SK-N-SH (cell line): ENCODE data around the genes HYAL2, ZMYND10, TMEM115, DUSP7 and POC1A.

DNA sequence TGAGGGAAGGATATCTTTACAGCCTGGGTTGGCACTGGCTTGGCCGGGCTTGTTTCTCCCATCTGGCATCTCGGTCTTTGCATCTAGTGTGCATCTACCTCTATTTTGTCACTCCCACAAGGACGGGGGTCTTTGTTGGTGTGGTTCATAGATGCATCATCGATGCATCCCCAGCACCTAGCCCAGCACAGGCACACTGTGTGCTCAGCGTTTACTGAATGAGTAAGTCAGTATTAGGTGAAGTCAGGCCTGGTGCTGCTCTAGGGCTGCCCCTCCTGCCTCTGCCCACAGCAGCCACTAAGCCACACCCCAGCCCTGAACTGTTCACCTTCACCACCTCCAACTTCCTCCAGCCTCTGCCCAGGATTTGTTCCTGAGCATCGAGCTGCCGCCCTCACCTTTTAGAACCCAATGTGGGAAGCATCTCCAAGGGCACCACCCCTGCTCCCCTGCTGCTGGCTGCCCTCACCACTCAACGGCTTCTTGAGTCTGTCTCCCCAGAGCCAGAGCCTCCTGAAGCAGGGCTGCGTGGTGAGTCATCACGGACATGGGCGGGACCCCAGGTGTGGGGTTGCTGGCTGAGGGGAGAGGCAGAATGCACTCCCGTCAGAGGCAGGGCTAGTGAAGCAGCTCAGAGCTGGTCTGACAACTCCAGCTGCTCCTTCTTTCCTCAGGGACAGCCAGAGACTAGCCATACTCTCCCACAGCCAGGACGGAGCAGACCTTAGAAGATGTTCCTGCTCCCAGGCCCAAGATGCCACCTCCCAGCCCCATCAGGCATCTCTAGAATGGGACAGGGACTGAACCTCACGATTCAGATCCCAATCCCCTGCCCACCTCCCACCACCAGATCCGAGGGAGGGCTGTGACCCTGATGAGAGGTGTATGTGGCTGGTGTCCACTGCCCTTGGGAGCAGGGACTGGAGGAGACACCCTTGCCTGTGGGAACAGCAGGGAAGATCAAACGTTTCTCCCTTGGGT, 5.8 kb downstream of the HYAL2 start:
- RRBS = 100% methylated on average over 1 of the region's 16 CpGs
CAGE:
- cytosol, long polyA plus RNA = no peak
- long polyA plus RNA = no peak
- nucleus, long polyA plus RNA = no peak

DNA sequence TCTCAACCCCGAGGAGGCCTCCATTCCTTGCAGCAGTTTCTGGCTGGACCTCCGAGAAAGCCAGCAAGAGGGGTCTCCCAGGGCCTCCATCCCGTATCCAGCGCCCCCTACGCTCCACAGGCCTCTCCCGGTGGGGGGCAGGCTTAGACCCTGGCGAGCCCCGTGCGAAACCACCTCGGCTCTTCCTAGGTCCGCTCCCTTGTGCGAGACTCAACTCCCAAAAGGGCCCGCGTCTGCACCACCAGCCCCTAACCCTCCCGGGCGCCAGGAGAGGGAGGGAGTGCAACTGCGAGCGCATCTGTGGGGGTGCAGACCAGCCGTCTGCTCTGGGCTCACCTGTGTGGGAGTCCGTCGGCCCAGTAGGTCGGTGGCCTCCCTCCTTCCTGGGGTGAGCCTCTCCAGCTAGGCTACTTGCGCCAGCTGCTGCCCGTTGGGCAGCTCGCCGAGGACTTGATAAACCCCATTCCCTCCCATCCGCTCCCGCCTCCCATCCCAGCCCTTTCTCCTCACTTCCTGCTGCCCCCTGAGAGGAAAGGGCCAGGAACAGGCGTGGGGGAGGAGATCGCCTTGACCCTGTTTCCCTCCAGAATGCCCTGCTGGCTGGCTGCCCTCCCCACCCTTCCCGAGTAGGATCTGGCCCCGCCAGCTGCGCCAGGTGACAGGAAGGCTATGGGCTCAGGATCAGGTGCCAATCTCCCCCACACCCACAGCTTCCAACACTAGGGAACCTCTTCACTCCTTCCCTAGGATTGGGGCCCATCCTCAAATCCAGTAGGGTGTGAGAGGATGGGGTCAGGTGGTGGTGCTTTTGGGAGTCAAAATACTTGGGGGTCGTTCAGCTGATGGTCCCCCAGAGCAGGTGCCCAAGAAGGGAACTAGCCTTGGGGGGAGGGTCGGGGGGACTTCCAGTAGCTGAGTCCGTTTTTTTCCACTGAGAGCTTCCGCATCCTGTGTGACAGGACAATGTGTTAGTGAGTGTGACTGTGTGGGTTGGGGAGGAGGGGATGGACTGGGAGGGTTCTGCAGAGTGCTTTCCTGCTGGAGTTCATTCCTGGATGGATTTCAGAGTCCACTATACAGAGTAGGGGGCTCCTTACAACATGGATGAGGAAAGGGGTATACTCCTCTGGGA, at the start of gene HYAL2:
HYAL2 (minus strand) TSS at position 429 of the 1,132 bp plus-strand sequence.
- RRBS = no CpG with 5 or more reads among the region's 37 CpGs
CAGE:
- cytosol, long polyA plus RNA = no peak
- long polyA plus RNA = no peak
- nucleus, long polyA plus RNA = no peak

DNA sequence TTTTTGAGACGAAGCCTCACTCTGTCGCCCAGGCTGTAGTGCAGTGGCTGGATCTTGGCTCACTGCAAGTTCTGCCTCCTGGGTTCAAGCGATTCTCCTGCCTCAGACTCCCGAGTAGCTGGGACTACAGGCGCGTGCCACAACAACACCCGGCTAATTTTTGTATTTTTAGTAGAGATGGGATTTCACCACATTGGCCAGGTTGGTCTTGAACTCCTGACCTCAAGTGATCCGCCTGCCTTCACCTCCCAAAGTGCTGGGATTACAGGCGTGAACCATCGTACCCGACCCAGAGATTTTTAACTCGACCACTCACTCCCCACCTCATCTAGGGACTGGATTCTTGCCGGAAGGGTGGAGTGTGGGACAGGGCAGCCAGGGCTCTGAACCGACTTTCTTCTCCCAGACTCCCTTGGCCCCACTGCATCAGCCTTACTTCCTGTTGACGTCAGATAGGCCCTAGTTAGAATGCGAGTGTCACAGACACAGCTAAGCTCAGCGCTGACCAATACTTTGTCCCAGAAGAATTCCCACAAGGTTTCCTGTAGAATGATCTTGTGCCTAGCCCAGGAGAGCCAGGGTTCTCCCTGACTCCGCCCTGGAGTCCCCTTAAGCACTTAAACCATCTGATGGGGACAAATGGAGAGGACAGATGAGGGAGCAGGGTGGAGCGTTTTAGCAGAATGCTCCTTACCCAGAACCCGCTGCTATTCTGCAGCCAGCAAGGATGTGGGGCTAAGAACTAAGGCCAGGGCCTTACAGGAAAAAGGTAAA, 5.7 kb upstream of the TUSC2 start:
- RRBS = no CpG with 5 or more reads among the region's 20 CpGs
CAGE:
- cytosol, long polyA plus RNA = no peak
- long polyA plus RNA = no peak
- nucleus, long polyA plus RNA = no peak

- RRBS = no CpG with 5 or more reads among the region's 45 CpGs
CAGE:
- cytosol, long polyA plus RNA = no peak
- long polyA plus RNA = no peak
- nucleus, long polyA plus RNA = no peak
Observed at GRCh38 chr3:50345602-50346284, at the start of gene ZMYND10. TSS of gene ZMYND10 (minus strand) at chr3:50345732.

- RRBS = 3% methylated on average over 3 of the region's 33 CpGs
CAGE:
- cytosol, long polyA plus RNA = no peak
- long polyA plus RNA = no peak
- nucleus, long polyA plus RNA = no peak
Observed at GRCh38 chr3:50359358-50359858, at the start of gene TMEM115. TSS of gene TMEM115 (minus strand) at chr3:50359521.

DNA sequence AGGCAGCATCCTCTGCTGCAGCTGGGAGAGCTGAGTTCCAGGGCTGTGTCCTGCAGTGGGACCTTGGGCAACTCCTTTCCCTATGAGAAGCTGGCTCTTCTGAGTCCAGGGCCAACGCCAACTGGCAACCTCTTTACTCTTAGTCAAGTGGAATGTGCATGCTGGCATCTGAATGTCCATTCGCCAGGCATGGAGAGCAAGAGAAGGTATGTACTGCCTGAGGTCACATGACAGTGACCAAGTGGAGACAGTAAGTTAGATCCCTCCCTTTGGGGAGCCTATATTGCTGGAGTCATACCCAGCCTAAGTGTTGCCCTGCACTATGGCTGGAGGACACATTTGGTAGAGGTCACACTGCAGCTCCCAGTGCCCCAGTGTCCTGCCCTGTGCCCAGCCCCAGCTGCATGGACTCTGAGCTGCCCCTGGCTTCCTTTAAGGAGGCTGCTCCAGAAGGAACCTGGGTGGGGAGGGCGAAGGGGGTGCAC, 12.2 kb downstream of the HEMK1 start:
- RRBS = no CpG with 5 or more reads among the region's 3 CpGs
CAGE:
- cytosol, long polyA plus RNA = no peak
- long polyA plus RNA = no peak
- nucleus, long polyA plus RNA = no peak

GRCh38 chr3:50587119-50587928, 18.0 kb downstream of the HEMK1 start:
- RRBS = no CpG with 5 or more reads among the region's 8 CpGs
CAGE:
- cytosol, long polyA plus RNA = no peak
- long polyA plus RNA = no peak
- nucleus, long polyA plus RNA = no peak

DNA sequence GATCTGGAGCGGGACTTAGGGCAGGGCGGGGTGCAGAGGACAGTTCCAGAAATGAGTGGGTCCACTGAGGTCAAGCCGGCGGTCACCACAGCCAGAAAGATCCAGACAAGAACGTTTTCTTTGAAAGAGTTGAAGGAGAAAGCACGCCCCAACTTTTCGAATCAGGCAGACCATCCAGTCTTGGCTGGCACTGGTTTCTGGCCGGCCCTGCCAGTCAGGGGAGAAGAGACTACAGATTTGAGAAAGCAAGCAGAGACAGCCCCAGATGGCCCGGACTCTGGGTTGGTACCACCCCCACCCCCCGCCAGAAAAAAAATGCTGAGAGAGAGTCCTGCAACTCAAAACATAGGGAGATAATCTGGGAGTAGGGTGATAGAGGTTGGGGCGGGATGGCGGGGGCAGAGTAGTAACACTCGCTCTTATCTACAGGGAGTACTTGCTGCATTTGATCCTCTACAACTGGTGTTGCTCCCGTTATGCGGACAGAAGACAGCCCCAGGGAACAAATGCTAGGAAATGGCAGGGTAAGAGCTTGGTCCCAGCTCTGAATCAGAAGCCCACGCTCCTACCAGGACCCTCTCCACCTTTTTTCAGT, 942 bp upstream of the CISH start:
- RRBS = 25% methylated on average over 2 of the region's 16 CpGs
CAGE:
- cytosol, long polyA plus RNA = no peak
- long polyA plus RNA = no peak
- nucleus, long polyA plus RNA = no peak

GRCh38 chr3:50638320-50638636, 21.3 kb downstream of the MAPKAPK3 start:
- RRBS = no CpG with 5 or more reads among the region's 3 CpGs
CAGE:
- cytosol, long polyA plus RNA = no peak
- long polyA plus RNA = no peak
- nucleus, long polyA plus RNA = no peak

DNA sequence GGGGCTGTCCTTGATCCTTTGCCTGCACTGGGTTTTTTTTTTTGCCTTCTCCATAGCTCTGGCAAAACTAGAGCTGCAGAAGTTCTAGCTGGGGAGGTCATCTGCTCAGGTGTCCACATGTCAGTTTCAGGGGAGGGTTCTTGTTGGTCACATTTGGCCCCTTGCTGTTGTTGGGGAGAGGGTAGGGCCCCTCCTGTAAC, 23.6 kb upstream of the DOCK3 start:
CAGE:
- cytosol, long polyA plus RNA = no peak
- long polyA plus RNA = no peak
- nucleus, long polyA plus RNA = no peak

DNA sequence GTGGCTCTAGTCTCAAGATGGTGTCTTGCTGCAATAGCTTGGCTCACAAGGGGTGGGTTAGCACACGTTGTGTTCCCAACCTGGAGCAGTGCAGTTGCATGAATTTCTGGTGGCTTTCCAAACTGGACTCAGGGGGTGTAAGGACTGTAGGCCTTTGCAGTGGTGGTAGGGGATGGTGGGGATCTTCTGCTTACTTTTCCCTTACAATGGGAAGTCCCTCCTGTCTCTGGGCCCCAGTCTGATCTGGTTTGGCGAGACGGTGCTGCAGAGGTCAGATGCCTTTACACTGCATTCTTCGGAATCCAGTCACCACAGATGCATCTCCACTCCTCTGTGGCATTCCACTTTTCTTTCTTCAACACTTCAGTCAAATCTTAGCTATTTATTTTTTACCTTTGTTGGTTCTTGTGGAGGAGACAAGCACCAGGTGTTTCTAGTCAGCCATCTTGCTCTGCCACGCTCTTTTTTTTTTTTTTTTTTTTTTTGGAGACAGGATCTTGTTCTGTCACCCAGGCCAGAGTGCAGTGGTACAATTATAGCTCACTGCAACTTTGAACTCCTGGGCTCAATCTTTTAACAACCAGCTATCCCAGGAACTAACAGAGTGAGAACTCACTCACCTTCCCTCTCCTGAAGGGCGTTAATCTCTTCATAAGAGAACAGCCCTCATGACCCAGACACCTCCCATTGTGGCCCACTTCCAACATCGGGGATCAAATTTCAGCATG, 132.2 kb downstream of the DOCK3 start:
- RRBS = no CpG with 5 or more reads among the region's 7 CpGs
CAGE:
- cytosol, long polyA plus RNA = no peak
- long polyA plus RNA = no peak
- nucleus, long polyA plus RNA = no peak

- RRBS = no CpG with 5 or more reads among the region's 11 CpGs
CAGE:
- cytosol, long polyA plus RNA = no peak
- long polyA plus RNA = no peak
- nucleus, long polyA plus RNA = no peak
Observed at GRCh38 chr3:51977310-51978074, 2.6 kb downstream of the ABHD14A start.

DNA sequence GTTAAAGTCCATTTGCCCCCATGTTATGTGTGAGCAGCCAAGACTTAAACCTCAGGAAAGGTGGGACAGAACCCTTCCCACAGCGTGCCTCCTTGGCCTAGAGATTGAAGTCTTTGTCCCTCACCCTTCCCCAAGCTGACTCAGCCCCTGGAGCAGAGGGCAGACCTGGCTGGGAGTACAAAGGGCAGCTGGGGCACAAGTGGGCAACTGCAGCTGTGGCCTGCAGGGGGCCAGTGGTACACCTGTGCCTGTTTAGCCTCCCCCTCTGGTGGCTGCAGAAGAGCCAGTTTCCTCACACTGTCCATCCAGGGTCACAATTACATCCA, 963 bp upstream of the ACY1 start:
- RRBS = no CpG with 5 or more reads among the region's 1 CpG
CAGE:
- cytosol, long polyA plus RNA = no peak
- long polyA plus RNA = no peak
- nucleus, long polyA plus RNA = no peak

- RRBS = no CpG with 5 or more reads among the region's 4 CpGs
CAGE:
- cytosol, long polyA plus RNA = no peak
- long polyA plus RNA = no peak
- nucleus, long polyA plus RNA = no peak
Observed at GRCh38 chr3:52025984-52026421, 30.3 kb upstream of the RPL29 start.

GRCh38 chr3:52056270-52056784, at the start of gene DUSP7:
TSS of gene DUSP7 (minus strand) at chr3:52056571.
- RRBS = 1% methylated on average over 48 of the region's 85 CpGs
CAGE:
- cytosol, long polyA plus RNA = no peak
- long polyA plus RNA = no peak
- nucleus, long polyA plus RNA = no peak

DNA sequence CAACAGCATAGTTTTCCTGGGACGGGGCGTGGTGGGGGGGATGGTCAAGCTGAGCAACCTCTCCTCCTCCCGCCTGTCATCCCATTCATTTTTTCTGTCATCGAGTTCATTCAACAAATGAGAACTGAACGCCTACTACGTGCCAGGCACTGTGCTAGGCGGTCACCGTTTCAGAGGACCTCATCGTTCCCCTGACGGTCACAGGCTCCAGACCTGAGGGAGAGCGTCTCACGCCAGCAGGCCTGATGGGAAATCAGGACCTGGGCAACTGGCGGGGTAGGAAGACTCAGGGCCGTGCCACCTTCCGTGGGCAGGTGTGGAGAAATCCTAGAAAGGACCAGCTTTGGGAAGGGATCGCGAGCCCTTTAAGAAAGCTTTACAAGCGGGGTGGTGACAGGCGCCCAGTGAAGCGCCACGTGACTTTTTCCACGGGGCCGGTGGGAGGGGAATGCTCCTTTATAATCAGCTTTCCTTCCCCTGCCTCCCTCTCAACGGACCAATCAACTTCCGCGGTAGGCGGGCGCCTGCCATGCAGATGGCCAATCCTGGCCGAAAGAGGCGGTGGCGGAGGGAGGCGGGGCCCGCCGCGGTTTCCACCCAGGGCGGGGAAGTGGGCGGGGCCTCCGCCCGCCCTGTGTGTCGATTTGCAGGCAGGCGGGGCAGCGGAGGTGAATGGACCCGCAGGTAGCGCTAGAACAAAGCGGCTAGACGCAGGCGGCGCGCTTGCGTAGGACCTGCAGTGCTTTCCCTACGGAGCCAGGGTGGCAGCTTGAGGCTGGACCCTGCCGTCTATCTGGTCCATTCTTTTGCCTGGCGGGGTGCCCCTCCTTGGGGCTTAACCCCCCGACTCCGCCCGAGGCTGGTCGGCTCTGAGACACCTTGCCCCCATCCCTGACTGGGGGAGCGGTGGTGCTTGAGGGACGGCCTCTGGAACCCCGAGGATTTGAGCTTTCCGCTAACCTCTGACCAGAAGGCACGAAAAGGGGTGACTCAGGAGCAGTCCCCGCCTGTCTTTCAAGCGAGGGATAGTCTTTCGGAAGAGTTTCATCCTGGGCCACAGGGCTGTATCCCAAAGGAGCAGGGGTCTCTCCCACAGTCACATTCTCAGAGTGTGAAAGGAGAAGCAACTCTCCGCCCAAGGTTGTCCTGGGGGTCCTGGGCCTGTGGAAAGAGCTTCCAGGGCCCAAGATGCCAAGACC, 937 bp upstream of the DUSP7 start:
- RRBS = no CpG with 5 or more reads among the region's 66 CpGs
CAGE:
- cytosol, long polyA plus RNA = no peak
- long polyA plus RNA = no peak
- nucleus, long polyA plus RNA = no peak

DNA sequence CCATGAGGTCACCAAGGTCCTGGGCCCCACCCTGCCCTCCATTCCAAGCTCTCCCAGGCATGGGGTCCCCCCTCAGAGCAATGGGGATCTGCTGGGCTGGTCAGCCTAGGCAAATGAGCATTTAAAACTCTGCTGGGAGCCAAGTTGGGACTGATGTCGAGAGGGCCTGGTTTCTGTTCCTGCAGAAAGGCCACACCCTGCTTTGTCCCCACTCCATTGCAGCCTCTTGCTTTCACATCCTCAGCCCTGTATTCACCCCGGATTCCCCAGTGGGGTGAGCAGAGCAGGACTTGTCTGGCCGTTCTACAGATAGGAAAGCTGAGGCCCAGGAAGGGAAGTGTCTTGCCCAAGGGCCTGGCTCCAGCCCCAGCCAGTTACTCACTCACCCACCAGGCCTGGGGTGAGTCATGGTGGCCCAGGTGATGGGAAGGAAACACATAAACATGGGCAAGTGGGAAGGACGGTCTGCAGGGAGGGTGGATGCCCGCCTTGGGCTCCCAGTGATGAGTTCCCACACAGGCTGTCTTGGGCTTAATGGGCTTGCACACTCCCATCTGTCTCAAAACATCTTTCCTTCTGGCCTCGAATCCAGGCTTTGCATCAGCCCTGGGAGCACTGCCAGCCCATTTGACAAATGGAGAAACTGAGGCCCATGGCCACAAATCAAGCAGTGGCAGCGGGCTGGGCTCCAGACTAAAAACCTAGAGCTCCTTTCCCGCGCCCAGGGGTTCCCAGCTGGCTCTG, 6.2 kb upstream of the DUSP7 start:
- RRBS = no CpG with 5 or more reads among the region's 9 CpGs
CAGE:
- cytosol, long polyA plus RNA = no peak
- long polyA plus RNA = no peak
- nucleus, long polyA plus RNA = no peak

DNA sequence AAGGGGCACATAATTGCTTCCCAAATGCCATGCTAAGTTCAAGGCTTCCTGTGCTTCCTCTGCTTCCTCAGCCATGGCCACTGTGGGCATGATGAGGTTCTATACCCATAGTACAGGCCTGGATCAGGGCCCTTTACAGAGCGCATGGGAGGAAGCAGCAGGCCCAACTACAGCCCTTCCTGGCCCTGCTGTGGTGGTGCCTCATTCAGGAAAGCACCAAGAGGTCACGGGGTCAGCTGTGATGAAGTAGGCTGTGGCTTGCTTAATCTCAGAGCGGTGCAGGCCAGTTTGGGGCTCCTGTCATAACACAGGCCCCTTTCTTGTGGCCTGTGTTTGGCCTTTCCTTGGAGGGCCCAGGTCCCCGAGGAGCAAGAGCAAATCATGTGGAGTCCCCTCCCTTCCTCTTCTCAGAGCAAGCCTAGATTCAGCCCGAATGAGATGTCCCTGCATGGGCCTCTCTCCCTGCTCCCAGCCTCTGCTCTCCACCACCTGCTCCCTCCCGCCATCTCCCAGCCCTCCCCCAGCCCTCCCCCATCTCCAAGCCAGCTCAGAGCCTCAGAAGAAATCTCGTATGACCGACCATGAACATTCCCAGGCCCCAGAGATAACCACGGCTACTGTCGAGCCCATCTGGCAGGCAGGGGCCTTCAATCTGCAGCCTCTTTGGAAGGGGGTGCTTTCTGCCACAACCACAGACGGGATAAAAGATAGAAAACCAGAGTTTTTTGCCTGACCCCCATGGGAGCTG, 32.2 kb upstream of the DUSP7 start:
- RRBS = no CpG with 5 or more reads among the region's 11 CpGs
CAGE:
- cytosol, long polyA plus RNA = no peak
- long polyA plus RNA = no peak
- nucleus, long polyA plus RNA = no peak

DNA sequence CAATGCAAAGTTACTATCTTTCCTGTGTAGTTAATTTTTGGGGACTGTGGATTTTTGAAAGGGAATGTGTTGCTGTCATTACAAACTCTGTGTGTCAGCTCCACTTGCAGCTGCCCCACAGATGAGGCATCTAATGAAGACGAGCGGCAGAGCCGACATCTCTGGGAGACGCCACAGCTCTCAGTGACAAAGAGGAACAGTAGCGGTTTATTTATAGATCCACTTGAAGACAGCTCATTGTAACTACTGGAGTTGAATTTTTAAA, 46.1 kb downstream of the POC1A start:
- RRBS = no CpG with 5 or more reads among the region's 5 CpGs
CAGE:
- cytosol, long polyA plus RNA = no peak
- long polyA plus RNA = no peak
- nucleus, long polyA plus RNA = no peak

DNA sequence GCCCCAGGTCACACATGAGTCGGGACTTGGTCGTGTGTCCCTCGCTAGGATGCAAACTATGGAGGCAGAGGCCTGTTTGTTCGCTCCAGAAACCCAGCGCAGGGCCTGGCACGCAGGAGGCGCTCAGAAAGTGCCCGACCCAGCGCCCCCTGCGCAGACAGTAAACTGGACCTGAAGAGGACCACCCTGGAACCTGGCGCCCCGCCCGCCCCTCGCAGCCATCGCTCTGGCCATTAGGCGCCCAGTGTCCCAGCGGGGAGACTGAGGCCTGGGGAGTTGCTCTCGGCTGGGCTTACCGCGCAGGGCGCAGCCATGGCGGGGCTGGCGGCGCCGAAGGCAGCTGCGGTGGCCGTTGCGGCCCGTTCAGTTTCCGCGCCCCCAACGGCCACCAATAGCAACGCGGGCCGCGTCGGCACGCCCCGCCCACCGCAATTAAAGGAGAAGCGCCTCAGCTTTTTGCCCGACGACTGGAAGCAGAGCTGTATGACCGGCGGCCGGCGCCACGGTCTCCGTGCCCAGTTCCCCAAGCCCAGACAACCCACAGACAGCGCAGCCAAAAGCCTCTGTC, at the start of gene POC1A:
POC1A (minus strand) TSS at position 365 of the 568 bp plus-strand sequence.
- RRBS = no CpG with 5 or more reads among the region's 50 CpGs
CAGE:
- cytosol, long polyA plus RNA = no peak
- long polyA plus RNA = no peak
- nucleus, long polyA plus RNA = no peak